Foreskin keratinocyte (primary cell): ENCODE results near the genes PKP2 and C12orf40.

DNA sequence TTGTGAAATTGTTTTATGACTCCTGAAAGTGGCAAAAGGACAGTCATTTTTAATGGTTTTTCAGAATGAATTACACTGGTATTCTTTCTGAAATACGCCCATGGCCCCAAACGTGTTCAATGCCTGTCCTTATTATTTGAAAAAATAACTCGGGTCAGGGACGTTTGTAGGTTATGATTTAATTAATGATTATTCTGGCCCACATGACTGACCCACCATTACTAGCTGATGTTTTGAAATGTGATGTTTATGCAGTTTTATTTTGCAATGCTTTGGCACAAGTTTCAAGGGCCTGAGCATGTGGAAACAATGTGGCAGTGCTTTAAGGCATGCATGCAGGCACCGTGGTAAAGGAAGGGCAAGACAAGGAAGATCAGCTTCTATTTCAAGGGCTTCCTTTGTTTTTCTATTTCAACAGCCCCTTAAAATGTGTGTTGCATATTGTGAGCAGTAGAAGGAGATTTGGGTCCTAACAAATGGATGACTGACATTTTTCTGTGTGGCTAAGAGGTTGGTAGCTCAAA lies 103.3 kb downstream of the FGD4 start:
- RAMPAGE, total RNA = no peak

- RAMPAGE, total RNA = no peak
Measured at GRCh38 chr12:32533958-32534611, 134.7 kb downstream of the FGD4 start.

- RAMPAGE, total RNA = no peak
Measured at GRCh38 chr12:32756222-32756777, 603 bp upstream of the YARS2 start.

GRCh38 chr12:32789098-32789461 lies 33.4 kb upstream of the YARS2 start:
- RAMPAGE, total RNA = no peak

GRCh38 chr12:32896299-32897360 lies at the start of gene PKP2:
PKP2 (minus strand) TSS chr12:32896777.
- RAMPAGE, total RNA = no peak

DNA sequence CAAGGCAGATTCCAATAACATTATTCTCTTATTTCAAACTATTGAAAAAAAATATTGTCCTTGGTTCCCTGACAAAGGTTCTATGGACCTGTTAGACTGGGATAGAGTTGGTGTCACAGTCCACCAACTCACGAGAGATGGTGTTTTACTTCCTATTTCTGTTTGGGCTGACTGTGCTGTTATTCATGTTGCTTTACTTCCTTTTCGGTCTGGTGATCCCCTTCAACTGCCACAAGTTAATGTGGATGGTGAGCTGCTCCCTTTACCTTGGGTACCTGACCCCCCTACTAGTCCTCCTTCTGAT lies 192.7 kb upstream of the ALG10B start:
- RAMPAGE, total RNA = no peak

- RAMPAGE, total RNA = no peak
Measured at GRCh38 chr12:38324904-38325437, 8.4 kb downstream of the ALG10B start.

- RAMPAGE, total RNA = no peak
Measured at GRCh38 chr12:39625861-39626332, at the start of gene C12orf40. C12orf40 (plus strand) TSS chr12:39626183.

DNA sequence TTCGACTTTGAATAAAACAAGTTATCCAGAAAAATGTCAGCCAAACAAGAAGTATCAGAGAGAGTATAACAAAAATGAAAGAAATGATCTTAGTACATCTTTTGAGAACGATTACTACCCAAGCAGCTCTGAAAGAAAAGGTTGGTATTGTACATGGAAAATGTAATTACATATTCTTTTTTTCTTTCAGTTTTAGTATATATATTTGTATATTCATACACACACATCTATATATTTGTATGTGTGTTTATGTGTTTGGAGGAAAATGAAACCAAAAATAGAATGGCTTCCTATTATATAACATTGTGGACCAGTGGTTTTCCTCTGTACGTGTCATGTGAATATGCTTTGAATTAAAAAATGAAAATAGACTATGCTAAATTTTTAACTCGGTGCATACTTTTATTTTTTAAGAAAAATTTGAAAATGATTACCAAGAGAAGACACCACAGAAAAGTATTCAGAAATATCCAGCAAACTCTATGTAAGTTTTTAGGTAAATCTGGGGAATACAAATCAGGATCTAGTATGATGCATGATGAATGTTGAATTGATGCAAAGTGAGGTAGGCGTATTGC lies 57.1 kb downstream of the C12orf40 start:
- RAMPAGE, total RNA = no peak

DNA sequence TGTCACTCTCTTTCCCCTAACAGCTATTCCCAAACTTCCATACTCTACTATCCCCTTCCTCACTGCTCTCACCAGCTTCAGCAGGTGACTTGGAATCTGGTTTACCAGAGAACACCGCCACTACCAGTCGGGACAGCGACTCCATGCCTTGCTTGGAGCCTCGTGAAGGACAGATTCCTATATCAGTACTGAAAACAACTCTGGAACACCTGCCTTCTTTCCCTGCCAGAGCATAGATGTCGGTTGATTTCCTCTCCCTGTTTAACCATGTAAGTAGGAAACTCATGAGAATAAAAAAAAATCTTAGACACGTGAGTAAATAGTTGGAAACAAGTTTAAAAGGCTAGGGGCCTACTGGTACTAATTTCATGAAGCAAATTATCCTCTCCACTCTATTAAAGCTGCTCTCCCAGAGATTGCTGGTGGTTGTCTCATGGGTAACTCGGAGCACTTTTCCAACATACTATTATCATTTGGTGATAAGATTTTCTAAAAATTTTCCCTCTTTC lies 213.1 kb downstream of the C12orf40 start:
- RAMPAGE, total RNA = no peak

GRCh38 chr12:39978207-39978519 lies 127.7 kb downstream of the SLC2A13 start:
- RAMPAGE, total RNA = no peak

DNA sequence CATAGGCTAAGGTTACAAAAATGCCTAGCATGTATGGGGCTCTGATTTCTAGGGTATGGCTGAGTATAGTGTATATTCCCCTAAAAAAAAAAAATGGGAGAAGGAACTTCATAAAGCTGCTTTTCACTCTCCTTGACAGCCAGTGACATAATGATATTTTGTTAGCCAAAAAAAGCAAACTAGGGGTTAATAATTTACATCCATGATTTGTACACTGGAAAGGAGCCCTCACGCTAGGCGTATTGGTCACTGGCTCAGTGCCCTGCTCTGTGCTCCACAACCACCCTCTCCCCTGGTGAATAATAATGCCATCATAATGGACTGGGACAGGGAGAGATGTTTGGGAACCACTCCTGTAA lies 103.1 kb downstream of the SLC2A13 start:
- RAMPAGE, total RNA = no peak

GRCh38 chr12:40225178-40226114 lies 649 bp downstream of the LRRK2 start:
- RAMPAGE, total RNA = no peak

- RAMPAGE, total RNA = no peak
Measured at GRCh38 chr12:40693074-40693999, 1.1 kb downstream of the CNTN1 start.

DNA sequence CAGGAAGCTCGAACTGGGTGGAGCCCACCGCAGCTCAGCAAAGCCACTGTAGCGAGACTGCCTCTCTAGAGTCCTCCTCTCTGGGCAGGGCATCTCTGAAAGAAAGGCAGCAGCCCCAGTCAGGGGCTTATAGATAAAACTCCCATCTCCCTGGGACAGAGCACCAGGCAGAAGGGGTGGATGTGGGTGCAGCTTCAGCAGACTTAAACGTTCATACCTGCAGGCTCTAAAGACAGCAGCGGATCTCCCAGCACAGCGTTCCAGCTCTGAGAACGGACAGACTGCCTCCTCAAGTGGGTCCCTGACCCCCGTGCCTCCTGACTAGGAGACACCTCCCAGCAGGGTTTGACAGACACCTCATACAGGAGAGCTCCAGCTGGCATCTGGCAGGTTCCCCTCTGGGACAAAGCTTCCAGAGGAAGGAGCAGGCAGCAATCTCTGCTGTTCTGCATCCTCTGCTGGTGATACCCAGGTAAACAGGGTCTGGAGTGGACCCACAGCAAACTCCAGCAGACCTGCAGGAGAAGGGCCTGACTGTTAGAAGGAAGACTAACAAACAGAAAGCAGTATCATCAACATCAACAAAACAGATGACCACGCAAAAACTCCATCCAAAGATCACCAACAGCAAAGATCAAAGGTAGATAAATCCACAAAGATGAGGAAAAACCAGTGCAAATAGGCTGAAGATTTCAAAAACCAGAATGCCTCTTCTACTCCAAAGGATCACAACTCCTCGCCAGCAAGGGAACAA lies 92.7 kb downstream of the PDZRN4 start:
- RAMPAGE, total RNA = no peak

- RAMPAGE, total RNA = no peak
Measured at GRCh38 chr12:41282357-41283155, 94.4 kb downstream of the PDZRN4 start.

GRCh38 chr12:42205984-42206611 lies 31.9 kb downstream of the YAF2 start:
- RAMPAGE, total RNA = no peak

DNA sequence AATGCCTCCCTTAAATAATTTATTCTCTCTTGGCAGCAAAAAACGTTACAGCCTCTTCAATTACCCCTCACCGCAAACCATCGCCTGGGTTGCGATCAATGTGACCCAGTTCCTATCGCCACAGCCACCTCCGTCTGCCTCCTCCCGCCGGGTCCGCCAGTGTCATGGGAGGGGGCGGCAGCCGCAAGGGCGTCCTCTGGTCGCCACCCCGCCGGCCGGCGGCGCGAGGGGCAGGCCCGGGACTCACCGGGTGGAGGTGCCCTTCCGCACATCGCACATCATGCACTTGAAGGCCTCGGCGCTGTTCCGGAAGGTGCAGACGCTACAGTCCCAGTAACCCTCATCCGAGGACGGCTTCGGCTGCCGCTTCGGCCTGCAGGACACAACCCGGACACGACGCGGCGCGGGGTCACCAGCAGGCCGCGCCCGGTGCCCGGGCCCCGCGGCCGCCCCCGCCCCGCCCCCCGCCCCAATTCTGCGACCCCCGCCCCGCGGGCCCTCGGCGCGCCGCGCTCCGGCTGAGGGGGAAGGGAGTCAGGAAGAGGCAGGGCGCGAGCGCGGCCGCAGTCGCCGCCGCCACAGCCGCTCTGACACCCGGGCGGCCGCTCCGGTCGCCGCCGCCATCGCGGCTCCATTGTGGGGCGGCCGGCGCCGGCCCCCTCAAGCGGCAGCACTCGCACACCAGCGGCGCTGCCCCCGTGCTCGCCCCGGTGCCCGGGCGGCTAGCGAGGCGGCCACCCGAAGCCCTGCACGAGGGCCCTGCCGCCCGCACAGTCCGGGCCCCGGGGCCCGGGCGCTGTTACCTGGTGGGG lies 490 bp downstream of the YAF2 start:
- RAMPAGE, total RNA = no peak

DNA sequence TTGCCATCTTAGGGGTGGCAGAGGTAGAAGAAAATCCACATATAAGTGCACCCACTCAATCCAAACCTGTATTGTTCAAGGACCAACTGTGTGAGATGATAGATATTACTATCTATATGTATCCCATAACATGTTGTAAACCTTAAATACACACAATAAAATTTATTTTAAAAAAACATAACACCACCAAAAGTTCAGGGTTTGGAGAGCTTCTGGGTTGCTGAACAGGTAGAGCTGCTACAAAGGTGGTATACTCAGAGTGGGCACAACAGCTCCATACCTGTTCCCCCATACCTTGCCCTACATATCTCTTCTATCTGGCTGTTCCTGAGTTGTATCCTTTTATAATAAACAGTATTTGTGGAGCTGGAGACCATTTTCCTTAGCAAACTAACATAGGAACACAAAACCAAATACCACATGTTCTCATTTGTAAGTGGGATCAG lies 107.8 kb downstream of the PPHLN1 start:
- RAMPAGE, total RNA = no peak

GRCh38 chr12:42469244-42469758 lies 120.2 kb downstream of the PRICKLE1 start:
- RAMPAGE, total RNA = no peak